Zone of skin (tissue), 1 donor: ENCODE measurements around a stretch of chr16.

DNA sequence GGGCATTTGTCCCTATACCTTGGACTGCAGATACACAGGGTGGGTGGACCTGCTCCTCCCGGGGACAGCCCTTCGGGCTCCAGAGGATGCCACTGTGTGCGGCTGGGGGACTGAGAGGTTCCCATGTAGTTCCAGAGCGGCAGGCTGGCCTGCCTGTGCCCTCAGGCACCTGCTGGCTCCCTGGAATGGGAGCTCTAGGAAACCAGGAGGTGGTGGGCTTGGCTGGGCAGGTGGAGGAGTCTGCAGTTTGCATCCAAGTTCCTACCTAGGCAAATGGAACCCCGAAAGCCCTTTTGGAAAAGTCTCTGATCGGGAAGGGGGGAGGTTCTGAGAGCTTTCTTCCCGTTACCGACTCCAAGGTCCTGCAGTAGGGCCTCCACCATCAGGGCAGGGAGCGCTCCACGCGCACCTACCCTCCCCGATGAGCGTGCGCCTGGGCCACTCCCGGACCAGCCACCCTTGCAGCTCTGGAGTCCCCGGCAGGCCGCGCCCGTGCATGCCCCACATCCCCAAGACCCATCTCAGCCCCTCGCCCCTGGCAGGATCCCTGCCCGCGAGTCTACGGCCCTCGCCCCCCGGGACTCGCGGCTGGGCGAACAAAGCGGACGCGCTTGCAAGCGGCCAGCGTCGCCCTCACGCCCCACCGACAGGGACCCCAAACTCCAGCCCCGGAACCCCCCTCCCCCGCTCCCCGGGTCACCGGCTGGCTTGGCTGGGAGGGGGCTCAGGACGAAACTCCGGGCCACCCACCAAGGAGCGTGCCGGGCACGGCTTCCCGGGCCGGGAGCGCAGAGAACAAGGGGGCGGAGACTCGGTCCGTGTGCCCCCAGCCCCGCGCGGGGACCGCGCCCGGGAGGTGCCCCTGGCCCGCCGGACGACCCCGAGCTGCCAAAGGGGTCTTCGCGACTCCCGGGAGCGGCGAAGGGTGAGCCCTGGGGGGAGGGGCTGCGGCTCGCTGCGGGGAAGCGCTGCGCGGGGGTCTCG lies 657 bp downstream of the DBNDD1 start:
- RRBS: 3% methylated on average over 40 of the region's 73 CpGs

DNA sequence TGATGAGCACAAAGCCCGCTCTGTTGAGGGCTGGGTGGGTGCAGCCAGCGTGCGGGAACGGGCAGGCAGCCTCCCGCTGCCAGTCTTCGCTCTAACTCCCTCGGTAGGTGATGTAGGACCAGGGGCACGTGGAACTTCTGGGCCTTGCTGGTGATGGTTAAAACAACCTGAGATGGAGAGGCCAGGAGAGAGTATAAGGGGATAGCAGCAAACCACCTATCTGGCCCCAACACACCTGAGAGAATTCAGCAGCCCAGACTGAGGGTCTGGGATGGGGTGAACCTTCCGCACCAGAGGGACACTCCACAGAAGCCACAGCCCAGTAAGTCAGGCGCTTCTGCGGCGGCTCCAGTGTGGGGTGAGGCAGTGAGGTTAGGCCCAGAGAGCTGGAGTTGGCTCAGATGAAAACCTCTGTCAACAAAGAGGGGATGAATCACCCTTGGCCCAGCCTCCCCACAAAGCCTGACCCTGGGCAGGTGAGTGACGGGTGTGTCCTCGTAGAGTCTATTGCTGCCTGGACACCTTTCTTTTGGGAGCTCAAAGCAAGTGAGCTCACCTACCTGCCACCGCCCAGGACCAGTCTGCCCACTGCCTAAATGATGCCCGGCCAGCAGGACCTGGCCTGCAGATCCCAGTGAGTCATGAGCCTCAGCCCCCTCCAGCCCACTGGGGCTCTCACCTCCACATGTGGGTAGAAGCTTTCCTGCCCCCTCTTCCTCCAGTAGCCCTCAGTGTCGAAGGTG lies 21.5 kb downstream of the GAS8 start:
- RRBS: no CpG with 5 or more reads among the region's 17 CpGs

DNA sequence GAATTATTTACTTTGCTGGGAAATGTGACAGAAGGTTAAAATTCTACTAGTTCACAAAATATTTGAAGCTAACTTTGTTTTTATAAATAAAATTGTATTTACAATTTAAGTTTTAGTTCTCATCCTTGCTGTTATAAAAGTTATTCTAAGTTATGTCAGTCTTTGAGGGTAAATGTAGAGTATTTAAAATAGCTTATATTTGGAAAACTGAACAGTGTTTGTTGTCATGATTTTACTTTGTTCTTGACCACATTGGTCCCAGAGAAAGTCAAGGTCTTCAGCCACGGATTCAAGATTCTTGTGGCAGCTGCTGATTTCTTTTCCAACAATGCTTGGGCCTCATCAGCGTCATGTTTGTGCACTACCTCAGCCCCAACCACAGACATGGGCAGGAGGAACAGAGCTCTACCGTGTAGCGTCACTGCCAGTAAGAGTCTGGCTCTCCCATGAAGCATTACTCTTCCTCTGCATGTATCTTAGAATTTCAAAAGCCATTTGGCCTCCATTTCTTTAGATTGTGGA lies 23.0 kb upstream of the PRDM7 start:
- RRBS: no CpG with 5 or more reads among the region's 4 CpGs